ENCODE measurements around a stretch of chr16.

GRCh38 chr16:15024781-15025521 is 30.9 kb downstream of the NTAN1 start:
- PRO-cap, 4 experiments, result no peak in any of the 4 experiments
- RAMPAGE, long total RNA, 2 experiments, result no peak in any of the 2 experiments
- RRBS, result no CpG with 5 or more reads among the region's 12 CpGs

GRCh38 chr16:15057787-15058167 is 1.9 kb upstream of the NTAN1 start:
- PRO-cap, 4 experiments, result no peak in any of the 4 experiments
- RAMPAGE, long total RNA, 2 experiments, result no peak in any of the 2 experiments
- RRBS, result no CpG with 5 or more reads among the region's 4 CpGs

- PRO-cap, 4 experiments, result no peak in any of the 4 experiments
- RAMPAGE, long total RNA, 2 experiments, result no peak in any of the 2 experiments
- RRBS, result no CpG with 5 or more reads among the region's 29 CpGs
Measured at GRCh38 chr16:15501988-15502900, 67.9 kb downstream of the BMERB1 start.

- PRO-cap, 4 experiments, result no peak in any of the 4 experiments
- RAMPAGE, long total RNA, 2 experiments, result no peak in any of the 2 experiments
- RRBS, result no CpG with 5 or more reads among the region's 4 CpGs
Measured at GRCh38 chr16:15653269-15653744, 3.3 kb downstream of the NDE1 start.

DNA sequence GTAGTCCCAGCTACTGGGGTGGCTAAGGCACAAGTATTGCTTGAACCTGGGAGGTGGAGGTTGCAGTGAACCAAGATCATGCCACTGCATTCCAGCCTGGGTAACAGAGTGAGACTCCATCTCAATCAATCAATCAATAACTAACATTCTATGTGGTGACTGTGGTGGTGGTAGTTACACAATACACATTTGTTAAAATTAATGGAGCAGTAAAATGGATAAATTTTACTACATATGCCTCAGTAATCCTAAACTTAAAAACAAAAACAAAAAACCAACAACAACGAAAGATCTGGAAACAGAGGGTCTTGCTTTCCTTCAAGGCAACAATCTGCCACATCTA is 78.0 kb downstream of the NDE1 start:
- PRO-cap, 4 experiments, result no peak in any of the 4 experiments
- RAMPAGE, long total RNA, 2 experiments, result no peak in any of the 2 experiments
- RRBS, result no CpG with 5 or more reads among the region's 1 CpG

DNA sequence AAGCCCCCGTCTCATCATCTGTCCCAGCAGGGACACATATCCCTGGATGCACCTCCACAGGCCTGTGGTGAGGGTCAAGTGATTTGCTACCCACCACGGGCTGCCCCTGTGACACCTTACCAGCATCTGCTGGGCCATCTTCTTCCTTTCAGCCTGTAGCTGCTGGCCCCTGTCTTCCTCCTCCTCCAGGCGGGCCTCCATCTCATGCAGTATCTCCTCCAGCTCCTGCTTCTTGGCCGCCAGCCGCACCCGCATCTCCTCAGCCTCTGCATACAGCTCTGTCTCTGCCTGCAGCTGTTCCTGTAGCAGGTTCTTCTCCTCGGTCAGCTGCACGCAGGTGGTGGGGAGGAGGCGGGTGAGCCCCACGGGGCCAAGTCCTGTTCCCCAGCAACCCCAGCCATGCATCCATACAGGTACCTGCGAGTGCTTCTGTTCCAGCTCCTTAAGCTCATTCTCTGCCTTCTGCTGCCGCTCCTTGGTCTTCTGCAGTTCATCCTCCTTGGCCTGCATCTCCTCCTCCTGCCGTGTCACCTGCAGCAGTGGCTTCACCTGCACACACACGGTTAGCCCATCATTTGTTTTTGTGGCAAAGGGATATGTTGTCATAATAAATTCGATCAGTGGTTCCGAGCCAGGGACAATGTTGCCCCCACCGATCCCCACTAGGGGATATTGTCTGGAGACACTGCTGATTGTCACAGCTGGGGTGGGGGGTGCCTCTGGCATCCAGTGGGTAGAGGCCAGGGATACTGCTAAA is 91.5 kb downstream of the NDE1 start:
- PRO-cap, 4 experiments, result no peak in any of the 4 experiments
- RAMPAGE, long total RNA, 2 experiments, result no peak in any of the 2 experiments
- RRBS, result no CpG with 5 or more reads among the region's 17 CpGs

- PRO-cap, 4 experiments, result peak in 3 of 4 experiments; most common plus-strand start chr16:15855842 (in 2); most common minus-strand start chr16:15855765 (in 2)
- RAMPAGE, long total RNA, 2 experiments, result no peak in any of the 2 experiments
- RRBS, result no CpG with 5 or more reads among the region's 10 CpGs
Measured at GRCh38 chr16:15855710-15856186, 1.1 kb downstream of the MYH11 start.

GRCh38 chr16:15948748-15949013 is 735 bp upstream of the ABCC1 start:
- PRO-cap, 4 experiments, result peak in 1 of 4 experiments; most common plus-strand start chr16:15948980 (in 1)
- RAMPAGE, long total RNA, 2 experiments, result no peak in any of the 2 experiments
- RRBS, result no CpG with 5 or more reads among the region's 8 CpGs

DNA sequence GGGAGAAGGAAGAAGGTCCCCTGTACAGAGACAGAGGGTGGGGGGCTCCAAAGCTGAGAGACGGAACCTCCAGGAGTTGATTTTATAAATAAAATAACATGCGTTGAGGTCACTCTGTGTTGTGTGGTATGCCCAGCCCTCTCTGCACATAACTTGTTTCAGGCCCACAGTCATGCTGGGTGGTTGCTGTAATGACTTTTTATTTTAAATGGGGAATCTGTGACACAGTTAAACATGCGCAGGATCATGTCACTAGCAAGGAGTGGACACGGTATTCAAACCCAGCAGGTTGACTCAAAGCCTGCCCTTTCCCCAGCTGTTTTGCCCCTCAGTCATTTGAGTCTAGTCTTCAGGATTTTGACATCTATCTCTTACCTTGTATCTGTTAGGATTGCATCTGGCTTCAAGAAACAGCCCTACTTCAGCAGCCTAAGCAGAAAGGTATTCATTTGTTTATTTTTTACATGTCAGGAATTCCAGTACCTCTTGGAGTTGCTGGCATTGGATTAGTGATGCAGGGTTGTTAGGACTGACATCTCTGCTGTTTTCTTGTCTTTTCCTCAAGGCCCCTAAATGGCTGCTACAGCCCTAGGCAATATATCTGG is 22.6 kb downstream of the ABCC1 start:
- PRO-cap, 4 experiments, result no peak in any of the 4 experiments
- RAMPAGE, long total RNA, 2 experiments, result no peak in any of the 2 experiments
- RRBS, result no CpG with 5 or more reads among the region's 4 CpGs

DNA sequence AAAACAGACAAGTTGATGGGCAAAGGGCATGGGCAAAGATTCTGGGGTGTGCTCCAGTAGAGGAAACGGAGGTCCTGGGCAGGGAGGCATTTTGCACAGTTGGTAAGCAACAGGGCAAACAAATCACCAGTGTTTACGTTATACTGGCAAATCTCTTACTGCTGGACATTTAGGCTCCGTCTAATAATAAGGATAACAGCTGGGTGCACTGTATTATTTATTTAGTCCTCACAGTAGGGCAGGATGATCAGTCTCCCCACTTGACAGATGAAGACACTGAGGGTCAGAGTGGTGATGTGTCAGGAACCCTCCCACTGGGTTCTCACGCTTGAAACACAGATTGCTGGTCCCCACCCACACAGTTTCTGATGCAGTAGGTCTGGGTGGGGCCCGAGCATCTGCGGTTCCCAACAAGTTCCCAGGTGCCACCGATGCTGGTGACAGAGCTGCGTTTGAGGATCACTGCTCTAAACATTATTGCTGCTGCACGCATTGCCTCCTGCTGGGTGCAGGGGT is 75.7 kb downstream of the ABCC1 start:
- PRO-cap, 4 experiments, result no peak in any of the 4 experiments
- RAMPAGE, long total RNA, 2 experiments, result no peak in any of the 2 experiments
- RRBS, result no CpG with 5 or more reads among the region's 9 CpGs

DNA sequence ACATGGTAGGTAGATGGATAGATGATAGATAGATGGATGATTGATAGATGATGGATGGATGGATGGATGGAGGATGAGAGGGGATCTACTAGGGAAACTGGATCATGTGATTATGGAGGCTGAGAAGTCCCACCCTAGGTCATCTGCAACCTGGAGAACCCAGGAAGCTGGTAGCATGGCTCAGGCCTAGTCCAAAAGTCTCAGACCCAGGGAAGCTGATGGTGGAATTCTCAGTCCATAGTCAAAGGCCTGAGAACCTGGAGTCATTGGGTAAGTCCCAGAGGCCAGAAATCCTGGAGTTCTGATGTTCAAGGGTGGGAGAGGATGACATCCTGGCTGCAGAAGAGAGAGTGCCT is 88.7 kb downstream of the ABCC1 start:
- PRO-cap, 4 experiments, result no peak in any of the 4 experiments
- RAMPAGE, long total RNA, 2 experiments, result no peak in any of the 2 experiments

- PRO-cap, 4 experiments, result no peak in any of the 4 experiments
- RAMPAGE, long total RNA, 2 experiments, result no peak in any of the 2 experiments
- RRBS, result no CpG with 5 or more reads among the region's 14 CpGs
Measured at GRCh38 chr16:16041097-16042114, 92.0 kb downstream of the ABCC1 start.

- PRO-cap, 4 experiments, result no peak in any of the 4 experiments
- RAMPAGE, long total RNA, 2 experiments, result no peak in any of the 2 experiments
- RRBS, result no CpG with 5 or more reads among the region's 3 CpGs
Measured at GRCh38 chr16:16049129-16049652, 99.8 kb downstream of the ABCC1 start.

- PRO-cap, 4 experiments, result no peak in any of the 4 experiments
- RAMPAGE, long total RNA, 2 experiments, result no peak in any of the 2 experiments
- RRBS, result no CpG with 5 or more reads among the region's 21 CpGs
Measured at GRCh38 chr16:16119811-16120776, 103.2 kb downstream of the ABCC6 start.

DNA sequence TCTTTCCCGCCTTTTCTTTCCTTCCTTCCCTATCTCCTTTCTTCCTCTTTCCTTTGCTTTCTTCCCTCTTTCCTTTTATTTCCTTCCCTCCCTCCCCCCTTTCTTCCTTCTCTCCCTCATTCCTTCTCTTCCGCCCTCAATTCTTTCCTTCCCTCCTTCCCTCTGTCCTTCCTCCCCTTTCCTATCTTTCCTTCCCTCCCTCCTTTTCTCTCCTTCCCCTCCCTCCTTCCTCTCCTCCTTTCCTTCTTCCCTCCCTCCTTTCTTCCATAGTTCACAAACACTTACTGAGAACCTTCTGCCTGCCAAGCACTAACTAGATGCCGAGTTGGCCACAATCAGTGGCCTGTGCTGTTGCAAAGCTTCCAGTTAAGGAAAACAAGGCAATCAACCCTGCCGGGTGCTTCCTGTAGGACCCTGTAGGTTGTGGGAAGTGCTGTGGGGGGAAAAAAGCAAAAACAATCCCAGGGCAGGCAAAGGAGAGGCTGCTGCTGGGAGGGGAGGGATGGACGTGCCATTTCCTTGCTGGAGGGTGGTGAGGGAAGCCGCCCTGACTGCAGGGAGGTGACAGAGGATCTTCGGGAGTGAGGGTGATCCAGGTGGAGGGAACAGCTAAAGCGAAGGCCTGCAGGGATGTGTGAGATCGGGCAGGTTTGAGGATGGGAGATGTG is 31.6 kb downstream of the ABCC6 start:
- PRO-cap, 4 experiments, result no peak in any of the 4 experiments
- RAMPAGE, long total RNA, 2 experiments, result no peak in any of the 2 experiments
- RRBS, result no CpG with 5 or more reads among the region's 9 CpGs

GRCh38 chr16:17108334-17109006 is 362.3 kb downstream of the XYLT1 start:
- PRO-cap, 4 experiments, result no peak in any of the 4 experiments
- RAMPAGE, long total RNA, 2 experiments, result start-site peak on the minus strand in 1 of 2 experiments, at chr16:17108556-17108841 at its widest, 16 reads per replicate
- RRBS, result no CpG with 5 or more reads among the region's 22 CpGs

GRCh38 chr16:17275226-17275834 is 195.4 kb downstream of the XYLT1 start:
- PRO-cap, 4 experiments, result no peak in any of the 4 experiments
- RAMPAGE, long total RNA, 2 experiments, result no peak in any of the 2 experiments
- RRBS, result no CpG with 5 or more reads among the region's 4 CpGs

- PRO-cap, 4 experiments, result no peak in any of the 4 experiments
- RAMPAGE, long total RNA, 2 experiments, result no peak in any of the 2 experiments
- RRBS, result no CpG with 5 or more reads among the region's 16 CpGs
Measured at GRCh38 chr16:17301397-17302660, 168.9 kb downstream of the XYLT1 start.

DNA sequence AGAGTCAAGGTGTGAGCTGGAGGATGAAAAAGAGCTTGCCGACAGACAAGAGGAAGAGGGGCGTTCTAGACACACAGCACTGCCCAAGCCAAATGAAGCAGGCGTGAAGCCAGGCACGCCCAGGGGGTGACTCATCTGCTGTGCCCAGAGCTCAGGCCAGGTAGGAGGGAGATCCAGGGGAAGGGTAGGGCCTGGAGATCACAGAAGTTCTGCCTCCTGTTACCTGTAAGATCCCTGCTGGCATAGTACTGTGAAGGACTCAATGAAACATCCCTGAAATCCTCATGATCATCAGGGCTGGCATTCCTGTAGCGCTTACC is 158.7 kb downstream of the XYLT1 start:
- PRO-cap, 4 experiments, result no peak in any of the 4 experiments
- RAMPAGE, long total RNA, 2 experiments, result no peak in any of the 2 experiments
- RRBS, result no CpG with 5 or more reads among the region's 5 CpGs

DNA sequence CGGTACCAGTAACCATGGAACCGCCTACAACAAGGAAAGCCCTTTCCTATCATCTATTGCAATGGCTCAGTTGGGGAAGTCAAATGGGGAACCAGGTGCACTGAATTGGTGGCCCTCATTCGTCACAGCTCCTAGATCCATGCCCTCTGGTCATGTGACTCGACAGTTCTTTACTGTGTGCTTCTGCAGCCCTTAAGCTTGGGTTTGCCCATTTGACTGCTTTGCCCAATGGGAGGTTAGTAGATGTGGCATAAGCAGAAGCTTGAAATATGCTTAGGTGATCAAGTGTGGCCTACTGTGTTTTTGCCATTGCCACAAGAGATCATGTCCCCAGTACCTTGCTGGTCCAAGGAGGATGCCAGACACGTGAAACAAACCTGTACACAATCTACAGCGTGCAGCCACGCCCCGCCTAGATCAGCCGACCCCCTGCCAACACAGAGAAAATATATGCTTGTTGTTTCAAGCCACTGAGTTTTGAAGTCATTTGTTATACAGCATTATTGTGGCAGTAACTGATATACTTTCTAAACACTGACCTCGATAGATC is 109.8 kb downstream of the XYLT1 start:
- PRO-cap, 4 experiments, result no peak in any of the 4 experiments
- RAMPAGE, long total RNA, 2 experiments, result no peak in any of the 2 experiments
- RRBS, result no CpG with 5 or more reads among the region's 10 CpGs